HT-29 (cell line): ENCODE measurements around the genes NCOR1 and MPRIP.

GRCh38 chr17:15622282-15622648 lies 2.8 kb upstream of the FBXW10B start:
- RAMPAGE, long total RNA = no peak

- RAMPAGE, long total RNA = no peak
Measured at GRCh38 chr17:15913769-15914147, 31.2 kb upstream of the ADORA2B start.

GRCh38 chr17:15946546-15947624 lies 2.0 kb downstream of the ADORA2B start:
- RAMPAGE, long total RNA = no peak

GRCh38 chr17:16003530-16004707 lies 4.3 kb downstream of the TTC19 start:
- RAMPAGE, long total RNA = no peak

DNA sequence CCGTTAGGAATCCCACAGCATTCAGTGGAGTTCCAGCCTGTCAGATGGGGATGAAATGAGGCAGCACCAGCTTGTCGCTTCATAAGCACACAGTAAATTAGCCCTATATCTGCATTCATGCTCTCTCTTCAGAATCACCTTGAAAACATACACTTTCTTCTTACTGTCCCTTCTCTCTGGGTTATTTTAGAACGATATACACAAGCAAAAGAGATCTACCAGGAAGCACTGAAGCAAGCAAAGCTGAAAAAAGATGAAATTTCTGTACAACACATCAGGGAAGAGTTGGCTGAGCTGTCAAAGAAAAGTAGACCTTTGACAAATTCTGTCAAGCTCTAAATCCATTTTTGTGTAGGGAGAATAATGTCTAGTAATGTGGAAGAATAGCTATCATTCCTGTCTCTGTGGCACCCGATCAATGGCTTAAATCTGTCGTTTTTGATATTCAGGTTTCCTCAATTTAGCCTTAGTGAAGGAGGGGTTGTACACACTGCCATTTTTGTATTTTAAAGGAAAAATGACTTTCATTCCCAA lies 27.6 kb downstream of the TTC19 start:
- RAMPAGE, long total RNA = no peak

DNA sequence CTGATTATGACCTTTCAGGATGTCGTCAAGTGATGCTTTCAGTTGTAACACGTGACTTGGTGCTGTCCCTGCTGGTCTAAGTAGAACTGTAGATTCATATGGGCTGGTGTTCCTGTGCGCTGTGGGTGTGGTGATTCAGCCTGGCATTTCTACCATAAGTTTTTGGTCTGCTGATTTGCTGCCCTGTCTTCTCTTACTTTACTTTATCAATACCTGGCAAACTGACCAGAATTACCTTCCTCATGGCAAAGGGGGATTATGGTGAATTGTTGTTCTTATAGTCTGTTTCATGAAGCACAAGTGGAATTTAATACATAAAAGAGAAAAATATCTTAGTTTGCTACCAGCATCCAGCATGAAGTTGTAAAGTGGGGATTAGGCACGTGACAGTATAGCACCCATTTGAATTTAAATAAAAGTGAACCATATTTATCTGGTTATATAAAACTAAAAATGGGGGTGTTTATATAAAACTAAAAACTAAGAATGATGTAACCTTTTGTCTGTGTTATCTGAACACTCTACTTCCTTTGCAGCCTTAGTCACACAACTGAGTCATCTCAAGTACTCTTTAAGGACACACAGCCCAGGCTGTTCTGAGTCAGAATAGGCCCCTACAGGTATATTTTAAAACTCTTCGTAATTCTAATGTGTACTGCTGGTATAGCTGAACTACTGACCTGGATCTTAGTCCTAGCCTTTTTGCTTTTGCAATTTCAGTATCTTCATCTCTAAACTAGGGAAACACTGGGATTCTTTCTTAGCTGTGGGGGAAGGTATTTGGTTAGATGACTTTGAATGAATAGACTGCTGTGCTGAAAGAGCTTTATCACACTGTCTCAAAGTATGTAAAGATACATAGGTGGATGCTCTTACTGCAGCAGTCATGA lies 28.3 kb downstream of the TTC19 start:
- RAMPAGE, long total RNA = no peak

- RAMPAGE, long total RNA = no peak
Measured at GRCh38 chr17:16032145-16032969, 32.7 kb downstream of the TTC19 start.

- RAMPAGE, long total RNA = no peak
Measured at GRCh38 chr17:16040307-16040700, 40.7 kb downstream of the TTC19 start.

GRCh38 chr17:16146335-16146675 lies 69.0 kb downstream of the NCOR1 start:
- RAMPAGE, long total RNA = no peak

GRCh38 chr17:16214667-16215736 lies at the start of gene NCOR1:
Gene NCOR1, minus strand, starts transcription at chr17:16215534.
- RAMPAGE, long total RNA = no peak

DNA sequence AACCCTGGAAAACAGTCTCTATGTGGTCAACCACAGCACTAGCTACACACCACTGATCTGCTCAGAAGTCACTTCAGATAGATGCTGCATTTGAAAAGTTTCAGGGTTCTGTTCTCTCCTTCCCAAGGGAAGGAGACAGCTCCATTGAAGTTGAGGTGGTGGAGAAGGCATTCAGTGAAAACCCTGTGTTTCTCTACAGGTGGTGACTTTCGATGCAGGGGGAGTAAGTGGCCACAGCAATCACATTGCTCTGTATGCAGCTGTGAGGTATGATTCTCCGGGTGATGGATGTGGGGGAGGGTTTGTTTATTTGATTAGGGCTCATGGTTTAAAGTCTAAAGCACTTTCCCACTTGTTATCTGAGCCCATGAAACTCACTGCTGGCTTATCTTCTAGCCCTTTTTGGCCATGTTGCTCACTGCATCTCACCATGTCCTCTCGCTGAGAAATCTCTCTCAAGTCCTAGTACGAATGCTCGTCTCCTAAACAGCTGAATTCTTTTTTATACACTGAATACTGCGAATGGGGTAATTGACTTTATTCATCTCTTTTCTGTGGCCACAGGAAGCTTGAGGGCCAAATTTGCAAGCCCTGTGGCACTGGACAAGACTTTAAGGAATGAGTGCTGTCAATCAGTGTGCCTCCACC lies 39.8 kb downstream of the CENPV start:
- RAMPAGE, long total RNA = no peak

GRCh38 chr17:16381239-16382278 lies 668 bp downstream of the UBB start:
- RAMPAGE, long total RNA = no peak

- RAMPAGE, long total RNA = no peak
Measured at GRCh38 chr17:16398436-16399138, 16.8 kb upstream of the TRPV2 start.

GRCh38 chr17:16441984-16443215 lies 27.0 kb downstream of the TRPV2 start:
- RAMPAGE, long total RNA = no peak

DNA sequence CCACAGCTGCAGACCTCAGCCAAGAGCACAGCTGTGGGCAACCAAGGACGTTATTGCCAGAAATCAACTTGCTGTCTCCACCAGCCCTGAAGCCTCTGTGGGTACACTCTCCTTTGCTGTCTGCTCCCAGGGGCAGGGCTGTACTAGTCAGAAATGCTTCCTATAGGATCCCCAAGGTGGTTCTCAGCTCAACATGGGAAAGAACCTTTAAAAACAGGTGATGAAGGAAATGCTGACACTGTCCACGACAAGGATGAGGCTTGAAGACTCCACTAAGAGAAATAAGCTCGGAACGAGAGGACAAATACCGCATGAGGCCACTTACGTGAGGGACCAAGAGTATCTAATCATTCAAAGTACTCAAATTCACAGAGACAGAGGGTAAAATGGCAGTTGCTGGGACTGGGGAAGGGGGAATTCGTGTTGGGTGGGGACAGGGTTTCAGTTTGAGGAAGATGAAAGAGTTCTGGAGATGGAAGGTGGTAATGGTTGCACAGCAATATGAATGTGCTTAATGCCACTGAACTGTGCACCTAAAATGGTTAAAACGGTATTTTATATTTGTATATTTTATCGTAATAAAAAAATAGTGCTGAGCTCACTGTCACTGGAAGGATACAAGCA lies 20.4 kb downstream of the LRRC75A start:
- RAMPAGE, long total RNA = no peak

GRCh38 chr17:16490984-16491730 lies 836 bp downstream of the LRRC75A start:
- RAMPAGE, long total RNA = no peak

GRCh38 chr17:16666453-16667682 lies 13.2 kb upstream of the ZNF624 start:
- RAMPAGE, long total RNA = no peak

- RAMPAGE, long total RNA = no peak
Measured at GRCh38 chr17:16865801-16866157, 106.1 kb downstream of the TNFRSF13B start.

DNA sequence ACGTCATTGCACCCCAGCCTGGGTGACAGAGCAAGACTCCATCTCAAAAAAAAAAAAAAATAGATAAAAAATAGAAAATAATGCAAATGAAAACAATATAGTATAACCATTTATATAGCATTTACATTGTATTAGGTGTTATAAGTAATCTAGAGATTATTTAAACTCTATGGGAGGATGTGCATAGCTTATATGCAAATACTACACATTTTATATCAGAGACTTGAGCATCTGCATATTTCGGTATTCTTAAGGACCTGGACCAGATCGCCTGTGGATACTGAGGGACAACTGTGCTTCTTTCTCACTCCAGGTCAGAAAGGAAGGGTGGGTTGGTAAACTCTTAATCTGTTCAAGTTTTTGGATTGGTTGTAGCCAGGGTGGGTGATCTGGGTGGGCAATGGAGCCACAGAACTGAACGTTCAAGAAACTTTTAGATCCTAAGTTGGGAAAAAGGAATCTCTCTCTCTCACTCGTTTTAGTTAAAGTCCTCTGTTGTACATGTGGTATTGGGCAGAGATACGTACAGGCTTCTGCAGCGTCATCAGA lies 7.8 kb upstream of the TNFRSF13B start:
- RAMPAGE, long total RNA = no peak

DNA sequence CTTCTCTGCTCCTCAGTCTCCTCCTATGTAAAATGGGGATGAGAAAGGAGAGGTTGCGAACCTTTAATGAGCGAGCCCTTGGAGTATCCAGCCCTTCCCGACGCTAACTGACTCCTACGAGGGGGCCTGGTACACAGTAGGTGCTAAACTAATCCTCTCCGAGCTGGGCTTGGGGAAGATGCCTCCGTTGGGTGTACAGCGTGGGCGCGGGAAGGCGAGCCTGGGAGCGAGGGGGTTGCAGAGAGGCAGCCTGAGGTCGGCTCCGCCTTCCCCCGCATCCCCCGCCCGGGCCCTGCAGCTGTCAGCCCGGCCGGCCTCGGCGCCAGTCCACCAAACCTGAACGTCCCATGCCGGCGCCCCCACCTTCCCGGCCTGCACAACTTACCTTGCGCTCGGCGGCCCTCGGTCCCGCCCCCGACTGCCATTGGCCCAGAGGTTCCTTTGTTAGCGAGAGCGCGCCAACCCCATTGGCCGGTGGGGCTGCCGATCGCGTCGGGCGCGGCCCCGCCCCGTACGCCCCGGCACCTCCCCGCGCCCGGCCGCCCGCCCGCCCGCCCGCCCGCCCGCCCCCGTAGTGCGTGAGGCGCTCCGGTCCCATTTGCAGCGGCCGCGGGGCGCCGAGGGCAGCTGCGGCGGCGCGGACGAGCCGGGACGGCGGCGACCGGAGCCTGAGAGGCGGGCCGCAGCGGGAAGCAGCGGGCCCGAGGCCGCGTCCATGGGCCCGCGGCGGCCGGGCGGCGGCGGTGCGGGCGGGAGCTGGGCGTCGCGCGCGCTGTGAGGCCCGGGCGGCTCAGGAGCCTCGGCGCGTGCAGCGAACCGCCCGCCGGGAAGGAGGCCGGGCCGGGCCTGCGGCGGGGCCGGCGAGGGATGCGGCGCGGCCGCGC lies at the start of gene MPRIP:
Gene MPRIP (plus strand): TSS at position 572 of the 884 bp plus-strand sequence.
- RAMPAGE, long total RNA = no peak